Left common carotid artery plus branches (tissue), 1 donor: ENCODE measurements around a stretch of chr3.

DNA sequence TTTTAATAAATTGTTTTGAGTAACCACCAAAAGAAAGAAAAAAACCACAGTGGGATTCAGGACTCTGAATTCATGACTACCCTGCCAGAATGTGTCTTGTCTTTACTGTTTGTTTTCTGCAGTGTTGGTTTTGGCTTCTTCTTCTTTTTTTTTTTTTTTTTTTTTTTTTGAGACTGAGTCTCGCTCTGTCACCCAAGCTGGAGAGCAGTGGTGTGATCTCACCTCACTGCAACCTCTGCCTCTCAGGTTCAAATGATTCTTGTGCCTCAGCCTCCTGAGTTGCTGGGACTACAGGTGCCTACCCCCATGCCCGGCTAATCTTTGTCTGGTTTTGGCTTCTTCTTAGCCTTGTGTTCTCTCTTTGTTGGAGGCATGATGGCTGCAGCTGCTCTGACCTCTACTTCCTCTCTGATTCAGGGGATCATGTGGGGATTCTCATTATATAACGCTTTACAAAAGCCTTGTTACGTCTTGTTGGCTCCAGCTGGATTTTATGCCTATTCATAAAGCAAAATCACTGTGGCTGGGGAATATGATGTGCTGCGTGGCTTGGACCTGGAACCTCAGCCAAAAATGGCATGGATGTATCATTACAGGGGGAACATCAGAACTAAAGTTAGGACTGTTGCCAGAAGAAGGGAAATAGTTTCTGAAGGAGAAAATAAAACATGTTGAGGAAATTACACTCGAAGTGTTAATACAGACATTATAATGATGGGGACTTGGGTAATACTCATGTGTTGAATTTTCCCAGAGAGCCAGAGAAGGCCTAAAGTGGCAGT lies 54.1 kb downstream of the PLS1 start:
- PRO-cap = no peak

GRCh38 chr3:142941457-142942276 lies 21.8 kb downstream of the PAQR9 start:
- PRO-cap = no peak

- PRO-cap = no peak
Measured at GRCh38 chr3:143066112-143066680, 53.4 kb upstream of the CHST2 start.

DNA sequence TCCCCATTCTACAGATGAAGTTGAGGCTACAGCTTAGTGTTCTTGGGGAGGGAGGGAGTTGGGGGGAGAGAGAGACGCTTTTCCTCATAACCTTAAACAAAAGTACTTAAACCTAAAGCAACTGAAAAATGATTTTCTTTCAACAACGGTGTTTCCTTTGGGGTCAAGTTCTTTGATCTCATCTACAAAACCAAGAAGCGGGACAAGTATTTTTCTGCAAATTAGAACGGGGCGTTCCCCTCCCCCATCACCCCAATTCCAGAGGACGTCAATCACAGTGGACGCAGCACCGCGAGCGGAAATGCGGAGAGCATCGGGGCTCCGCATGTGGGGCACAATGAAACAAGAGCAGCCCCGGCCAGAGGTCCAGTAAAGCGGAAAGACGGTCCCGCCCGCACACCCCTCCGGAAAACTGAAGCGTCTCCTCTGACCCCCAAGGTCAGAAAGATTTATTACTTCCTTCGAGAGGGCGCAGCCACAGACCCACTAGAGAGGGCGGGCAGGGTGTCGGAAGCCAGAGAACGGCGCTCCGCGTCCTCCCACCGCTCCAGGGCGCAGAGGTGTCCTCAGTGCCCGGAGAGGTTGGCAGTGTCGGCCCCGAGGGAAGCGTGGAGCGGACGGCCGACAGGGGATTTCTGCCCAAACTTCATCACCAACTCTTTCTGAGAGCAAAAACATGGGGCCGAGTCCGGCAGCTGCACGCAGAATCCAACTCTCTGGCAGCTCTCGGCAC lies 627 bp upstream of the CHST2 start:
- PRO-cap = no peak

GRCh38 chr3:143151332-143151705 lies 31.7 kb downstream of the CHST2 start:
- PRO-cap = no peak

DNA sequence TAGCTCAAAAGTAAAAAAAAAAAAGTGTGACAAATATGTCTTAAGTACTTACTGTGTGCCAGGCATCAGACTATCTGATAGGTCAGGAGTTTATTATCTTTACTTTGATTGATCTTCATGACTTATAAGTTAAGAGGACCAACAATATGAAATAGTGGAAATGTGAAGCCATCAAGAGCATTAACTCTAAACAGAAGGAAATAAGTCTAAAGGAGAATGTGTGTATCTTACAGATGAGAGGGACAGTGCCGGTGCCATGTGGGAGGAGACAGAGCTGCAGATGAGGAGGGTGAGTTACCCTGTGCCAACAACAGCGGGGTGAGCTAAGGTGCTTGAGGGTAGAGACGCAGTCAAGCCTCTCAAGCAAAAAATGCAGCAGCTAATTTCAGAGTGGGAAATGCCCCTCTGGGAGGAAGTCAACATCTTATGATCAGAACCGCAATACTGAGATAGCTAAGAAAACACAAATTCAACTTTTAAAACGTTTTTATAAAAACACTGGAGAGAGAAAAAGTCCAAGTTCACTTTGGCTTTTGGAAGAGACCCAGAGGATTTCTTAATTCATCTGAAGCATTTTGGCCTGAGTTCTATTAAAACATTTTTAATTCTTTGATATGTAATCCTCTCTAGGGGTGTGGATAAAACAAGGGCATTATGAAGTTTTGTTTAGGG lies 319.3 kb downstream of the SLC9A9 start:
- PRO-cap = no peak

- PRO-cap = no peak
Measured at GRCh38 chr3:144105480-144105920, 133.9 kb downstream of the DIPK2A start.

- PRO-cap = no peak
Measured at GRCh38 chr3:145409602-145410152, 751.3 kb downstream of the PLOD2 start.

- PRO-cap = no peak
Measured at GRCh38 chr3:145698149-145698692, 462.8 kb downstream of the PLOD2 start.

DNA sequence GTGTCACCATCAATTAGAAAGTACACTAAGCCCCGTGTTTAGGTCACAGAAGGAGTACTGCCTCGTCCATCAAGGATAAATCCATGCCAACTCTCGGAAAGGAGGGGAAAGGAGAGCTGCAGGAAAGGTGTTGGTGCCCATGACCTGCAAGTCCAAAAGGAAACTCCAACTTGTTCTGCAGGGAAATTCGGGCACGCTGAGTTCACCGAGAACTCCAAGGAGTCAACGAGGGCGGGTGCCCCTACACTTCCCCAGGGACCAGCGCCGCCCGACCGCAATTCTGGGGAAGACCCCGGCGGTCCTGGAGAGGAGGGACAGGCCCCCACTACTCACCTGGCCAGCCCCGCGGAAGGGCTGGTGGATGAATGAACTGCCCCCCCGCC lies 537 bp downstream of the PLOD2 start:
- PRO-cap = bidirectional peak, plus-strand start at position 38 of the sequence, minus-strand start outside the sequence

GRCh38 chr3:146221835-146223249 lies 28.6 kb downstream of the PLSCR4 start:
- PRO-cap = no peak

GRCh38 chr3:146313782-146314353 lies 63.0 kb upstream of the PLSCR4 start:
- PRO-cap = no peak

GRCh38 chr3:146497852-146498647 lies 28.7 kb upstream of the PLSCR2 start:
- PRO-cap = no peak

DNA sequence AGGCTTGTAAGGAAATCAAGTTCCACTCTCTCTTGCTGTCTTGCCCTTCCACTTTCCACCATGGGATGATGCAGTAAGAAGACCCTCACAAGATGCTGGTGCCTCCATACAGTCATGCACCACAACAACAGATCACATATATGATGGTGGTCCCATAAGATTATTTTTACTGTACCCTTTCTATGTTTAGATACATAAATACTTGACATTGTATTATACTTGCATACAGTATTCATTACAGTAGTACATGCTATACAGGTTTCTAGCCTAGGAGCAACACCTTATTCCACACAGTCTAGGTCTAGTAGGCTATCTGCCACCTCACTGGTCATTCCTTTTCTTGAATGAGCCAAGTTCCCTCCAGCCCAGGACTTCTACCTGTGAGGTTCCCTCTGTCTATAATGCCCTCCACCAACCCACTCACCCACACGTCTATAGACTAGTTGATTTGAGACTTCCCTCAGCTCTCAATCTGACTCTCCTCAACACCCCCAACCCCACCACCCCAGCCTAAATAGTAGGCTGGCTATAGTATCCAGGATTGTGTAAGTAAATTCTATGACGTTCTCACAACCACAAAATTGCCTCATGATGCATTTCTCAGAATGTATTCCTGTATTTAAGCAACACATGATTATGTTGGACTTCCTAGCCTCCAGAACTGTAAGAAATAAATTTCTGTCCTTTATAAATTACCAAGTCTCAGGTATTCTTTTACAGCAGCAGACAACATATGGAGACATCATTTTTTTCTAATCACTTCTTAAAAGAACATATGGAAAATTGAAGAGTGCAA lies 2.3 kb downstream of the PLSCR1 start:
- PRO-cap = no peak

DNA sequence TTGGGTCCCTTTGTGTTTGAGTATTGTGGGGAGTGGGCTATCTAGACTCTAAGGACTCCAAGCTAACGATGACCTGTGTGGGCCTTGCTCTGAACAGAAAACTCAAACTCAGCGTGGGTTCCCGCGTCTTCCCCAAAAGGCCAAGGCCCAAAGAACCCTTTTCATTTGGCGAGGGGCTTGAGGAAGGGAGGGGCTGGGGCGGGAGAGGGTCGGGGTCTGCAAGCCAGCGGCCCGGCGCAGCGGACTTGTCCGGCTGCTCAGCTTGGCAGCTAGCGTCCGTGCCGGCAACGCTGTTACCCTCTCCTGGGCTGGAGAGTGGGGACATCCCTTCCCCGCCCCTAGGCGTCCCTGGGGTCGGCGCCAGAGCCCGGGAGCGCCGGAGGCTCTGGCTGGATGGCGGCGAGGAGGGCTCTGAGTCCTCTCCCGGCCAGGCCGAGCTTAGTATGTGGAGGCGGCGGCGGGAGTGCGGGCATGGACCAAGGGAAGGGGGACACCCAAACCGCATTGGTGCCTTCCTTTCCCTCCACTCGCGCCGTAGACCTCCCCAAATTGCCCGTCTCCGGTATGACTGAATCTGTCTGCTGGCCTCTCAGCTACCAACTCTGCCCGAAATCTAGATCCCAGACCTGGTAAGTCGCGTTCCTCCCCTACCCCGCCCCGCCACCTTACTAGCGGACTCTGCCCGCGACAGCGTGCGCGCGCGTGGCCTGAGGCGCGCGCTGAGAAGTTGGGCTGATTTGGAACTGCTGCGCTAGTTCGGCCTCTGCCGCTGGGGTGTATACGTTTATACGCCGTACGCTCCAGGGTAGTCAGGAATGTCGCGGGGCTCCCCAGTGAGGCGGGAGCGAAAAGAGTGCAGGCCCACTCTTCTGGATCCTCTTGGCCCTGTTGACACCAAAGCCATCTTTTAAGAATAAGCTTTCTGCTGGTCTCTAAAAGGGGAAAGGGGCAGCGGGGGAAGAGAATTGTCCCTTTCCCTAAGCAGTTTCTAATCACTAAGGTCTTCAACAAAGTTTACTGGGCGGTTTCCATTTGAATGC lies 12.1 kb downstream of the ZIC1 start:
- PRO-cap = no peak

GRCh38 chr3:148079167-148079597 lies 618.5 kb upstream of the AGTR1 start:
- PRO-cap = no peak

DNA sequence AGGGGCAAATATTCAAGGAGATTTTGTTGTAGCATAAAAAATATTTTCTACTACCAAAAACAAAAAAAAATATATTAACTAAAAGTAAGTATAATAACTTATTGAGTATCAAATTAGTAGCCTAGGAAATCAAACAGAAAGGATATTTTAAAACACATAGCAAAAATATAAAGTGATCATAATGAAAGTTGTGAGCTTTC lies 150.2 kb upstream of the AGTR1 start:
- PRO-cap = no peak

- PRO-cap = no peak
Measured at GRCh38 chr3:148602203-148602686, 95.5 kb upstream of the AGTR1 start.

DNA sequence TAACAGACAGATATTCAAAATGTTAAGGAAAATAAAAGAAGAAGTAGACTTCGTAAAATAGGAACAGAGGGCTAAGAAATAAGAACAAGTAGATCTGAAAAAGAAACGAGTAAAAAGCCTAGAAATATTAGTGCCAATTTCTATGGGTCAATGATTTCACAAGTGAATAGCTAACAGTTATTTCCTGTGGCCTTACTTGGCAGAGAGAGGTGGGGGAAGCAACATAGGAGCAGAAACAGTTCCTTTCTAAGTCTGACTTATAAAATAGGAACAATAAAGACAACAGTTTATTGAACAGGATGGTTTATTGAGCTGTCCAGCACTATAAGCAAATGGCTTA lies 37.8 kb downstream of the AGTR1 start:
- PRO-cap = no peak

DNA sequence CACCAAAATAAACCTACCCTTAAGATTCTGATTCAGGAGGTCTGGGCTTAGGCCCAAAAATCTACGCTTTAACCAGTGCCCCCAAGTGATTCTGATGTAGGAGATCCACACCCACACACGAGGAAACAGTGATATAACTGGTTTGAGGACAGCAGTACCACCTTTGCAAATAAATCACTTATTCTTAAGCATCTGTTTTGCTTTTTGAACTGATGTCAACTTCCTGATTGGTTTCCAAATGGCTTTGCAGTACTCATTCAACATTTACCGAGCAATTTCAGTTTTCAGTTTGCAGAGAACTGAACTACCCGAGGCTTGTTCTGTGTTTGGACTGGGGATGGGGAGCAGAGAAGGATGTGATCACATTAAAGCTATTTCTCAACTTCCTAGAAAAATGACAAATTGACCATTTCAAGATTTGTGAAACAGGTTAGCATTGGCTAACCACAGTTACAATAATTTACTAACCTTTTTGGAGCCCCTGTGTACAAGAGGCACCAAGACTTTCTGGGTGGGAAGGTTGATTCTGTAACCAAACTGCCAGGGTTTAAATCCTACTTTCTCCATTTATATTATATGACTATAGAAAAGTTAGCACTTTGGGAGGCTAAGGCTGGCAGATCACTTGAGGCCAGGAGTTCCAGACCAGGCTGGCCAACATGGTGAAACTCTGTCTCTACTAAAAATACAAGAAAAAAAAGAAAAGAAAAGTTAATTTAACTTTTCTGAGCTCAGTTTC lies 985 bp upstream of the GYG1 start:
- PRO-cap = no peak